NCI-H460 (cell line): ENCODE results near the genes SLC30A2, CD52 and RPS6KA1.

RAMPAGE:
- cytosol, long total RNA: no peak
- long total RNA: no peak
- nucleus, long total RNA: no peak
Observed at GRCh38 chr1:25267307-25268230, 4.7 kb upstream of the RHD start.

GRCh38 chr1:25608368-25609133 lies 8.0 kb upstream of the MAN1C1 start:
RAMPAGE:
- cytosol, long total RNA: no peak
- long total RNA: no peak
- nucleus, long total RNA: no peak

DNA sequence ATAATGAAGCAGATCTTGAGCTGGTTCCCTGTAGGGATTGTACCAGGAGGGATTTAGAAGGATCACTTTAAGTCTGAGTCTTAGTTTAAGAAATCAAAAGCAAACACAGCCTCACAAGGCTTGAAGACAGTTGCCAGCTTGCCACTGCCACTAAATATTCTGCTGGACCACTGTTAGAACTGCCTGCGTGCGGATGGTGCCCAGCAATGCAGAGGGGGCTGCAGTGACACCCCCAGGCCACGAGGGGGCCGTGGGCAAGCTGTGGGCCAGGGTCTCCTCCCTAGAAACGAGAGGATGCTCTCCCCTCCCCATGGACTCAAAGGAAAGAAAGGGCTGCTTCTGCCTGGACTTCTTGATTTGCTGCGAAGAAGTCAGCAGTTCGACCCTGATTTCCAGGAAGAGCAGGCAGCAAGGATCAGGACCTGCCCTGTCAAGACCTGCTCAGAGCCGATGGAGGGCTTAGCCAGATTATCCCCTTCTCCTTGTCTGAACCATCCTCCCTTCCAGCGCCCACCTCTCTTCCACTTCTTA lies 2.5 kb downstream of the MAN1C1 start:
RAMPAGE:
- cytosol, long total RNA: no peak
- long total RNA: no peak
- nucleus, long total RNA: no peak

RAMPAGE:
- cytosol, long total RNA: no peak
- long total RNA: no peak
- nucleus, long total RNA: no peak
Observed at GRCh38 chr1:25875058-25875402, 478 bp downstream of the PAQR7 start.

RAMPAGE:
- cytosol, long total RNA: no peak
- long total RNA: no peak
- nucleus, long total RNA: no peak
Observed at GRCh38 chr1:25907468-25907941, 1.3 kb upstream of the STMN1 start.

GRCh38 chr1:26036028-26036294 lies 10.0 kb downstream of the SLC30A2 start:
RAMPAGE:
- cytosol, long total RNA: no peak
- long total RNA: no peak
- nucleus, long total RNA: no peak

RAMPAGE:
- cytosol, long total RNA: no peak
- long total RNA: no peak
- nucleus, long total RNA: no peak
Observed at GRCh38 chr1:26036295-26037262, 9.3 kb downstream of the SLC30A2 start.

DNA sequence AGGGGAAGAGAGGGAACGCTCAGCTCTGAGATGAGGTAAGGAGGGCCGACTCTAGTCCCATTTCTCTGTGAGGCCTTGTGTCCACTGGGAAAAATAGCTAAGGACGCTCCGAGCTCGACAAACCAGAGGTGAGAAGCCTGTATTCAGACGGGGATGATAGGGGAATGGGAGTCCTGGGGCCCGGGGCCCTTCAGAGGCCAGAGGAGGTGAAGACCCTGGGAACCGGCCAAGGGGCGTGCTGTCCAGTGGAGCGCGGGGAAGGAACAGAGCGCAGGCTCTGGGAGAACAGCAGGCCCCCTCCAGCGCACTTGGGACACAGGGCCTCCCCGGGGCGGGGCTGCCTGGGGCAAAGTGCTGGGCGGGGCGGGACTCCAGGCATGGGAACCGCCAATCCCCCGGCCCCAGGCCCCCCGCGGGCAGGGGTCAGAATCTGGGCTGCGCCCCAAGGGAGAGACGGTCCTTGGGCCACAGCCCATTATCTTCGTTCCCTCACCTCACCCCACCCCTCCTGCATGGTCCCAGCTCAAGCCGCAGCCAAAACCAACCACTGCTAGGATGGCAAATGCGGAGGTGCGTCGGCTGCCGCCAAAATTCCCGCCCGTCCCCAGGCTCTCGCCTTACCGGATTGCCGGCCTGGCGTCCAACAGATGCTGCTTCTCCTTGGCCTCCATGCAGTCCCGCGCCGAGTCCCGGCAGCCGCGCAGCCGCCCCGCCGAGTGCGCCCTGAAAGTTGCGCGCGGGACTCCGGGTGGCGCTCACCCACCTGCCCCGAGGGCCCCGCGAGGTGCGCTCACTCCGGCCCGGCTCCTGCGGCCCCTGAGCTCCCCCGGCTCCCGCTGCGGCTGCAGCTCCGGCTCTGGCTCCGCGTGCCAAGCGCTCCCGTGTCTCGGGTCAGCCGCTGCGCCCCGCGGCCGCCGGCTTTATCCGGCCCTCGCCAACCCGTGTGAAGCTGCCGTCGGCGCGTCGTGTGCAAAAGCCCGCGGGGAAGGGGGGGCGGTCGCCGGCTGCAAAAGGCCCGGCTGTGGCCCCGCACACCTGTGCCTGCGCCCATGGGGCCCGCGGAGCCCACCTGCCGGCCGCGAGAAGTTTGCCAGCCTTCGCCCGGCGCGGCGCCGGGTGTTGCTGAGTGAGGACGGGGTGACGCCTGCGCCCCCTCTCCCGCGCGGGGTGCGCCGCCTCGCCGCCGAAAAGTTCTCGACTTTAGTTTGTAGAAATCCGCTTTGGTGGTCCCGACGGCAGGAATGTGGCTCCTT lies at the start of gene SLC30A2:
Gene SLC30A2, minus strand, starts transcription at position 893 of the 1,253 bp plus-strand sequence.
RAMPAGE:
- cytosol, long total RNA: no peak
- long total RNA: no peak
- nucleus, long total RNA: no peak

RAMPAGE:
- cytosol, long total RNA: no peak
- long total RNA: no peak
- nucleus, long total RNA: no peak
Observed at GRCh38 chr1:26064198-26064726, 3.2 kb downstream of the TRIM63 start.

DNA sequence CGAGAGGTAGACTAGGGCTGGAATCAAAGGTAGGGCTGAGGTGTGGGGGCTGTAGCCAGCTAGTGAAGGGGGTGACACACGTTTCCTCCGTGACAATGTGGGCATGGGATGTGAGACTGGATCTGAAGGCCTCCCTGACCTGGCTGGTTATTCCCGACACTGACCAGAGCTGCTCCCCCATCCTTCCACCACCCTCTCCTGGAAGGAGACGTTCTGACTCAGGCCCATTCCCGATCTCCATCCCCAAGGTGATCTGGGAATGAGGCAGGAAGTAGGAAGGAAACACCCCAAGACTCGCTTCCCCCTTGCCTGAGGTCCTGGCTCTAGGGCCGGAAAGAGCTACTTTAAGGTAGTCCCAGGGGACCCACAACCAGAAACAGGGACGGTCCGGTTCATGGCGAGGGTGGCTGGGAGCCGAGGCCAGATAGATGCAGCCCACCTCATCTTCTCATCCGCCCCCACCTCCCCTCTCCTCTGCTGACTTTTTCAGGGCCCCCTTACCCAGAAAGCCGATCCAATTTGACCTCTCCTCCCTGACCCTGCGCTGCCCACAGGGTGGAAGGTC lies 2.9 kb upstream of the FAM110D start:
RAMPAGE:
- cytosol, long total RNA: no peak
- long total RNA: no peak
- nucleus, long total RNA: no peak

DNA sequence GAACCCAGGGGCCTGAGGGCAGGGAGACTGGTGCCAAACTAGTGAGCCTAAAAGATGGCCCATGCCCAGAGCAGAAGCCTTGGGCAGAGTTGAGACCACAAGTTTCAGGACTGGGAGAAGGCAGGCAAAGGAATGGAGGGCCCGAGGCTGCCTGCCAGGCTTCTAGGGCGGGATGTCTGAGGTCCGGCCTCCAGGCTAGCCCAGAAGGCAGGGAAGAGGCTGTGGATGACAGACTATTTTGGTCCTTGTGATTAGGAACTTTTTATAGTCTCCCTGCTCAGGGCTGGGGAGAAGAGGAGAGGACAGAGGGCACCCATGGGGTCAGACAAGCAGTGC lies 252 bp downstream of the FAM110D start:
RAMPAGE:
- cytosol, long total RNA: no peak
- long total RNA: no peak
- nucleus, long total RNA: no peak

GRCh38 chr1:26181768-26182333 lies 4.6 kb downstream of the CNKSR1 start:
RAMPAGE:
- cytosol, long total RNA: no peak
- long total RNA: no peak
- nucleus, long total RNA: no peak

DNA sequence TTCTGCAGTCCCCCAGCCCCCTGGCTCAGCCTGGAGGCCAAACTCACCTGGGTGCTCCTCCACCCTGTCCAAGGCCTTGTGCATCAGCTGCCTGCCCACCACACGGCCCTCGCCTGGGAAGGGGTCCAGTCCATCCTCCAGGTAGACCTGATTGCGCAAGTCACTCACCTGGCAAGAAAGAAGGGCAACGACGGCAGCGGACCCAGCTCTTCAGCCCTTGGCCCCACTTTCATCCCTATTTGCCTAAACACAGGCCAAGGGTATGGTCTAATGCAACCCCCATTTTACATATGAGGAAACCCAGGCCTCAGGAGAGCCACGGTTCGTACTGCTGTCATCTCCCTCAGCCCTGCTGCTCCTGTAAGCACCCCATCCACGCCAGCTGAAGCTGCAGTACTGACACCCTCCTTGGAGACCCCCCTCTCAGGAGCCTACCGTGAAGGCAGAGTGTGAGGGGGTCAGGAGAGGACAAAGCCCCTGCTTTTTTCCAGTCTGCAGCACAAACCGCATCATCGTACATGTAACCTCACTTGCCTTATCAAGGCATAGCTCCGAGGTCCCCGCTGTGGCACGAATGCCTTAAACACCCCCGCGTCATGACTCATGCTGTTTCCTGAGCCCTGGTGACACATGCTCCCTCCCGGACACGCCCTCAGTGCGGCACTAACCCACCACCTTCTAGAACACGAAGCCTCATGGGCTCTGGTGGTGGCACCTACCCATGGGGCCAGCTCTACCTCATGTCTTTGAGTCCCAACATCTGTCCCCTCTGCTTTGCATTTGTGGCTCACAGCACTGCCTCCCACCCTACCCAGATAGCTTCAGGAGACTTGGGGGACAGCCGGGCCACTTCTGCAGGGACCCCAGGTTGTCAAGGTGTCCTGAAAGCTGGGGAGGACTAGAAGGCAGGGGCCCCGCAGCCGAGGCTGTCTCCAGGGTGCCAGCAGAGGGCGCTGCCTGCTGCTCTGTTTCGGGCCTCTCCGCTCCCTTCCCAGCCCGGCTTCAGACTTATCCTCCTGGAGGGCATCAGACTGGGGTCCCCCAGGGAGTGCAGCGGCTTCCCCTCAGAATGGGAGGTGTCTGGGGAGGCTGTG lies 4.8 kb downstream of the SH3BGRL3 start:
RAMPAGE:
- cytosol, long total RNA: no peak
- long total RNA: no peak
- nucleus, long total RNA: no peak

GRCh38 chr1:26317517-26318241 lies at the start of gene CD52:
CD52 (plus strand) TSS chr1:26317958.
RAMPAGE:
- cytosol, long total RNA: no peak
- long total RNA: no peak
- nucleus, long total RNA: no peak

DNA sequence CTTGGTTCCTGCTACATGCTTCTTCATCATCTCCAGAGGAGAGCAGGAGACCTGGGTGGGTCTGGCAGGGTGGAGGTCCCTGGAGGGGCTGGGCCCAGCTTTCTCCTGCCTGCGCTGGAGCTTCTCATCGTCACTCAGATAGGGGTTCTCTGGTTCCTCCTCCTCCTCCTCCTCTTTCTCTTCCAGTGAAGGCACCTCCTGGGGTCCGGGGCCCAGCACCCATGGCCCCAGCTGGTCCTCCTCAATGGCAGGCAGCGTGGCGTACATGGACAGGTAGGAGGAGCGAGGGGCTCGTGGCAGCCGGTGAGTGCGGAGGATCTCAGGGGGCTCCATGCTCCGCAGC lies 10.0 kb downstream of the CRYBG2 start:
RAMPAGE:
- cytosol, long total RNA: no peak
- long total RNA: no peak
- nucleus, long total RNA: no peak

RAMPAGE:
- cytosol, long total RNA: no peak
- long total RNA: no peak
- nucleus, long total RNA: no peak
Observed at GRCh38 chr1:26409278-26409906, 1.2 kb upstream of the LIN28A start.

GRCh38 chr1:26529322-26530393 lies at the start of gene RPS6KA1:
RPS6KA1 (plus strand) TSS chr1:26529761.
RAMPAGE:
- cytosol, long total RNA: no peak
- long total RNA: no peak
- nucleus, long total RNA: no peak

DNA sequence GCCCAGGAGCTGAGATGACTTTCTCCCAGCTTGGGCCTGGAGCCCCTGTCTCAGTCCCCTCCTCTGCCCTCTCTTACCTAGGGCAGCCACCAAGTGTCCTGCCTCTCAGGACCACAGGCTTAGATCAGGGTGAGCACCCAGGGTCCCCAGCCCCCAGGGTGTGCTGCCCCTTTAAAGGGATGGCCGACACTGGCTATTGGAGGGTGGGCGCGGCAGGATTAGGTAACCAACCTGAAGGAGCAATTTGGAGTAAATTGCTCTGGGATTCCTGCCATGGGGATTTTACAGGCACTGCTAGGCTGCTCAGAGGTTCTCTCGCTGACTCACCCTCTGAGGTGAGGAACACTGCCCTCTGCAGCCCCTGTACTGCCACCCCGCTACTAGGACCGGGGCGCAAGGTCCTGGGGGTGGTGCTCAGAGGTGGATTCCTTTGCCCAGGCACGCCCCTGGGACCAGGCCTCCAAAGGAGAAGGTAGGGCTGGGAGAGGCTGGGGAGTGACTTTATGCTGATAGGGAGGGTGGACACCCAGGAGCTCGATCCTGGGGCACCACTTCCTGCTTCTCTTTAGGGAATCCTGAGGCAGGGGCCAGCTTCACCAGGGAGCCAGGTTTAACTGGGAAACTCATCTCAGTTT lies 1.5 kb downstream of the RPS6KA1 start:
RAMPAGE:
- cytosol, long total RNA: no peak
- long total RNA: no peak
- nucleus, long total RNA: no peak

RAMPAGE:
- cytosol, long total RNA: no peak
- long total RNA: no peak
- nucleus, long total RNA: no peak
Observed at GRCh38 chr1:26542205-26542741, 12.7 kb downstream of the RPS6KA1 start.

RAMPAGE:
- cytosol, long total RNA: no peak
- long total RNA: no peak
- nucleus, long total RNA: no peak
Observed at GRCh38 chr1:26627974-26628423, 67.8 kb upstream of the ARID1A start.